Tibial artery (tissue), 1 donor: ENCODE measurements around the genes SPTLC1 and OMD.

GRCh38 chr9:91421881-91422884 lies 1.4 kb downstream of the NFIL3 start:
- PRO-cap, result bidirectional peak, plus-strand start at chr9:91422380, minus-strand start at chr9:91422124; bidirectional peak, plus-strand start at chr9:91423045, minus-strand start at chr9:91422812

- PRO-cap, result unidirectional peak, plus-strand start at chr9:91898805
Measured at GRCh38 chr9:91898364-91899425, 51.3 kb downstream of the ROR2 start.

GRCh38 chr9:91949294-91949521 lies 820 bp downstream of the ROR2 start:
- PRO-cap, result no peak

- PRO-cap, result no peak
Measured at GRCh38 chr9:92072237-92073256, 42.7 kb downstream of the SPTLC1 start.

- PRO-cap, result no peak
Measured at GRCh38 chr9:92074436-92075786, 40.3 kb downstream of the SPTLC1 start.

DNA sequence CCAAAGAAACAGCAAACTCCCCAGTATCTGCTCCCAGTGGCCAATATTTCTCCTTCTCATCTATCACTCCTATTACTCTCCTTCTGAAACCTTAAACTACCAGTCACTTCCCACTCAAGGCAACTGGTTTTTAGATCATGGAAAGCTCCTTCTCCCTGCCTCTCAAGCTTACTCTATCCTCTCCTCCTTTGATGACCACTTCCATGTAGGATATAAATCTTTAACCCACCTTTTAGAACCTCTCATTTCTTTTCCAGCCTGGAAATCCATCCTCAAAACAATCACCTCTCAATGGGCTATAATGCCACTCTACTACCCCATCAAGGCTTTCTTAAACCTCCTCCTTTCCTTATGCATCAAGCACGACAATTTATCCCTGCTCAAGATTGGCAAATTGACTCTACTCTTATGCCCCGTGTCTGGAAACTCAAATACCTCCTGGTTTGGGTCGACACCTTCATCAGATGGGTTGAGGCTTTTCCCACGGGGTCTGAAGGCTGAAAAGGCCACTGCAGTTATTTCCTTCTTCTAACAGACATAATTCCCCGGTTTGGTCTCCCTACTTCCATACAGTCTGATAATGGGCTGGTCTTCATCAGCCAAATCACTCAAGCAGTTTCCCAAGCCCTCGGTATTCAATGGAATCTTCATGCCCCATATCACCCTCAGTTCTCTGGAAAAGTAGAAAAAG lies 38.7 kb downstream of the SPTLC1 start:
- PRO-cap, result no peak

GRCh38 chr9:92114822-92115817 lies at the start of gene SPTLC1:
TSS of gene SPTLC1 (minus strand) at chr9:92115413.
- PRO-cap, result bidirectional peak, plus-strand start at chr9:92115512, minus-strand start at chr9:92115413

DNA sequence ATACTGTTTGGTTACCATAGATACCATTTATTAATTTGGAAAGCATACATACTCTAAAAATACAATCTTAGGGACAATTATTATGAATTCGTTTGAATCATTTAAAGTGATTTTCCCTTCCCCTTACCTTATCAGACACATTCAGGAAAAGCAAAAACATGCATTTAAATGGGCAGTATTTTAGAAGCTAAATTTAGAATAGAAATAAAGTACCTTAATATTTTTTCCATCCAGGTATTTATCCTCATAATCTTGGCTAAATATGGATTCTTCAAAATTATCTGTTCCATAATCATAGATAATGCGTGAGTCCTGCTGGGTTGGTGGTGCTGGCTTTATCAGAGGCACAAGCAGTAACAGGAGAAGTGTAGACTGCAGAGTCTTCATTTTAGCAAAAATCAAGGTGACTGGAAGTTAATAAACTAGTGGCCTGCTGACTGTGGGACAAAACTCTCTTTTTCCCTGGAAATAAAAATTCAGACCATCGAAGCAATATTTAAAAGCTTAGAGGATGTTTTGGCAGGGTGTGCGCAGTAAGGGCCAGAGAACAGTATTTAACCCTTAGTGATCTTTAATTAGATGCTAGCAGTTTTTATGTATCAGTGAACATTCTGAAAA lies 1.2 kb downstream of the OGN start:
- PRO-cap, result no peak

DNA sequence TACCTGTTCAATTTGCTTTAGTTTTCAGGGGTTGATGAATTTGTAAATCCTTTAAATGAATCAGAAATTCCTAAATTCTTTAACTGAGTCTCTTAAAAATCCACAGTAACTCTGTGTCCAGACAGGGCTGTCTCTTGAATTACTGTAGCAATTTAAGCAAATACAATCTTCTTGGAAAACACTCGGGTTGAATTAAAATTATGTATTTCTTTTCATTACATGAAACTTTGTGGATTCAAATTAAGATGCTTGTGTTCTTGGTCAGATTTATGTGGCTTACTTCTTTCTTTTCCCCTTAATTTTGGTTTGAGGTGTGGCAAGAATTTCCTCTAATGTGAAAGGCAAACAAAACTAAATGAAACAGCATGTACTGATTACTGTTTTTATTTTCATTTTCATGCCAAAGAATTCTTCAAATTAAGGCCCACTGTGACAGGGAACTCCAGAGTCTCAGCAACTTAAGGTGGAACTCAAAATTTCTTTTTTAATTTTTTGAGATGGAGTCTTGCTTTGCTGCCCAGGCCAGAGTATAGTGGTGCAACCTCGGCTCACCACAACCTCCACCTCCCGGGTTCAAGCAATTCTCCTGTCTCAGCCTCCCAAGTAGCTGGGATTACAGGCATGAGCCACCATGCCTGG lies at the start of gene OMD:
Gene OMD, minus strand, starts transcription at position 273 of the 639 bp plus-strand sequence.
- PRO-cap, result no peak

GRCh38 chr9:92654837-92655520 lies 15.0 kb downstream of the IPPK start:
- PRO-cap, result no peak

GRCh38 chr9:92722569-92723694 lies 41.7 kb downstream of the BICD2 start:
- PRO-cap, result no peak

GRCh38 chr9:92738498-92738879 lies 26.1 kb downstream of the BICD2 start:
- PRO-cap, result no peak

DNA sequence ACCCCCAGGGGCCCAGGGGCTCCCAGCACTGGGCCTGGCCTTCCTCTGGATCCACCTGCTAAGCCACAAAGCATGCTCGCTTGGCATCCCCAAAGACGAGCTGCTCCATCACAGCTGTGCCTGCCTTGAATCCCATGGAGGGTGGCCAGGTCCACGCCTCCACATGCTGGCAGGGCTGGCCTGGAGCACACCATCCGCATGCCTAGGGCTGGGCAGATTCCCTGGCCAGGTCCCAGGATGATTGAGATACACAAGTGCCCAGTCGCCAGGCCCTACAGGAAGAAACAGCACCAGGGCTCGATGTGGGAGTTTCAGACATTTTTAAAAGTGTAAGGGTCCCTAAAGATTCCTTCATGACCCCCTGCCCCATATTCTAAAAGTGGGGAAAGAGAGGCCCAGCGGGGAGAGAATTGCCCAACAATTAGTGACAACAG lies 4.4 kb downstream of the BICD2 start:
- PRO-cap, result no peak

DNA sequence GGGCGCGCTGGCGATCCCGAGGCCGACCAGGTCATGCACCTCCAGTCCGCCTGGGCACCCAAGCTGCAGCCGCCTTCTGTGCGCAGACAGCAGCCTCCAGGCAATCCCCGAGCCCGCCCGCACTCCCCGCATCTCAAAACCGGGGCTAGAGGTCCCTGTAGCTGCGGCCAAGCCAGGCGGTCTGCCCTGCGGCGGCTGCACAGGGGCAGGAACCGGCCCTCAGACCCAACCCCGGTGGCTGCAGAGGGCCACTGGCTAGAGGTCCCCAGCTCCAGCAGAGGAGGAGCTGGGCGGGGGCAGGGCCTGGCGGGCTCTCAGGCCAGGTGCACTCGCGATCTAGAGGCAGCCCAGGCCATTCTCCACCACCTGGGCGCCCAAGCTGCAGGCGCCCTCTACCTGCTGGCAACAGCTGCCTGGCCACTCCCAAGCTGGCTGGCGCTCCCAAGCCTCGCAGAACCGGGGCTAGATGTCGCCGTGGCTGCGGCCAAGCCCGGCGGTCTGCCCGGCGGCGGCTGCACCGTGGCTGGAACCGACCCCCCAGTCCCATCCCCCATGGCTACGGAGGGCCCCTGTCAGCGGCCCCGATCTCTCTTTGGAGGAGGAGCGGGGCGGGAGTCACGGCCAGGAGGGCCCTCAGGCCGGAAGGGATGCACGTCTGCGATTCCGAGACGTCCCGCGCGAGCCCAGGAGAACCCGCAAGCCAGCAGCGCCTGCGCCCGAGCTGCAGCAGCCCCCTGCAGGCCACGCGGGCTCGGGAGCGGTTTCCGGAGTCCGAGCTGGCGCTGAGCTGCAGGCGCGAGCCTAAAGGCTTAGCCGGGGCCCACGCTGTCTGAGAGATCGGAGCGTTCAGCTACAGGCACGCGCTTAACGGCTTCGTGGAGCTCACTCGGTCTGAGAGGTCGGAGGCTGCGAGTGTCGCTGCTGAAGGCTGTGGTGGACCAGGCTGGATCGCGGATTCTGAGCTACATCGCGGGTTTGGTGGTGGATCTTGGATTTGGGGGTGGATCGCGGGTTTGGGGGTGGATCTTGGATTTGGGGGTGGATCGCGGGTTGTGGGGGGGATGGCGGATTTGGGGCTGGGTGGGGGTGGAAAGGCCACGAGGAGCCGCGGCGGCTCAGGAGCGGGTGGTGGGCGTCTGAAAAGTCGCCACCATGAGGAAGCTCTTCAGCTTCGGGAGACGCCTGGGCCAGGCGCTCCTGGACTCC lies 44.3 kb upstream of the BICD2 start:
- PRO-cap, result no peak

GRCh38 chr9:93096980-93097815 lies 1.2 kb downstream of the CARD19 start:
- PRO-cap, result unidirectional peak, minus-strand start at chr9:93097276

GRCh38 chr9:93207381-93207876 lies 23.5 kb downstream of the WNK2 start:
- PRO-cap, result no peak

DNA sequence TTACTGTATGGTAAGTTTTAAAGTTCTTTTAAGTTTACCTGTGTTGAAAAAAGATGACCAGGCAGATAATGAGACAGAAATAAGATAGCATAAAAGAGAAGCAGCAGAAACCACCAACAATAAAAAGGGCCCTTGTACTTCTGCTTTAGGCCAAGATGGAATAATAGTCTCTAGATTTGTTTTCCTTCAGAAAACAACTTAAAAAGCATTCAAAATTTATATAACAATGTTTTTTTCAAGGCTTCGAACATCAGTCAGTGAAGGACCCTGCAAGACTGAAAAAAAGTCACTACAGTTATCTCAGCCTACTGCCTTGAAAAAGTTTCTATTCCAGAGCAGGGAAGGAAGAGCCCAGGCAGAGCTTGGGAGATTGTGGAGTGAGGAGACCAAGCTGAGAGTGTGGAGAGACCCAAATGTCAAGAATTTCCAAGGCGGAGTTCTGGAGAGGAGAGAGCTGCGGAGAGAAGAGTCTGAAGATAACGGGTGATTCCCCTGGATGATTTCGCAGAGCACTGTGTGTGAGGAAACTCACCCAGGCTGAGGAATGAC lies 94.0 kb downstream of the WNK2 start:
- PRO-cap, result no peak

DNA sequence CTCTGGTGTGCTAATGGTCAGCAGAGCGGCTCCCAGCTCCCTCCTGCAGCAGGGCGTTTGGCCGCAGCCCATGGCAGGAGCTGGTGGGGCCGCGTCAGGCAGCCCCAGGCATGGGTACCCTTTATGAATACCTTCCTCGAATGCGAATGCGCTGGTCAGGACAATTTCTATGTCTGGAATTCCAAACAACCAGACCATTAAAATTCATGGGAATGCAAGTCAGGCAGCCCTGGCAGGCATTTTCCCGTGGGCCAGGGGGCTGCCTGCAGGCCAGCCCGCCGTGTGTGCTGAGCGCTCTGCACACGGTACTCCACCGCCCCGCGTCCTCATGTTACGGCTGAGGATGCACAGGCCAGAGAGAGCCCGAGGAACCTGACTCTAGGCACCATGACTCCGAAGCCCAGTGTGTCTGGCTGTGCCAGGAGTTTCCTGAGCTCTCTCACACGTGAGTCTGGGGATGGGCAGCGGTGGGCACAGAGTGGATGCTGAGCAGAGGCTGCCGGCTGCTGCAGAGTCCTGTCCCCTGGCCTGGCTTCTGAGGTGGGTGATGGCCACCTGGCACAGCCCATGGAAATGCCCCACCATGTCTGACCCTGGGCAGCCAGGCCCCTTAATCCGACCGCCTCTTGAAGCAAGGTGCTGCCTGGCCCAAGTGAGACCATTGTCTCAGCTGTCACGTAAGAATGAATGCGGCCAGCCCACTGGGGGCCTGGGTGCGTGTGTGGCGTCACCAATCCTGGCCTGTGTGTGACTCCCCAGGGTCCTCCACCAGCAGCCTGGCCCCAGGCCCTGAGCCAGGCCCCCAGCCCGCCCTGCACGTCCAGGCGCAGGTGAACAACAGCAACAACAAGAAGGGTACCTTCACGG lies 123.9 kb downstream of the WNK2 start:
- PRO-cap, result no peak

DNA sequence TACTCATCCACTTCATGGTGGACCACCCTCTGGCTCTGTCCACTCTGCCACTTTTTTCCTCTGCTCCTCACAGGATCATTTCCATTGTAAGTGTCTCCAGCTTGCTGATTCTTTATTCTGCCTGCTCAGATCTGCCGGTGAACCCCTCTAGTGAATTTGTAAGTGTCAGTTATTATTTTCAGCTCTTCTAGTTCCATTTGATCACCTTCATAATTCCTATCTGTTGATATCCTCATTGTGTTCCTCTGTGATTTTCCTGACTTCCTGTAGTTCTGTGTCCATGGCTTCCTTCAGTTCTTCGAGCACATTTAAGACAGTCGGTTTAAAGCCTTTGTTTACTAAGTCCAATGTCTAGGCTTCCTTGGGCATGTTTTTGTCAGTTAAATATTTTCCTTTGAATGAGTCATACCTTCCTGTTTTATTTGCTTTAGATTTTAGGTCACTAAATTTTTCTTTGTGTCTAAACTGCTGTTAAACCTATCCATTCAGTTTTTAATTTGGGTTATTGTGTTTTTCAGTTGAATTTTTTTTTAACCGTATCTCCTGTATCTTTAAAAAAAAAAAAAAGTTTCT lies 129.0 kb downstream of the WNK2 start:
- PRO-cap, result no peak

- PRO-cap, result no peak
Measured at GRCh38 chr9:93446704-93447152, 4.8 kb upstream of the FAM120A start.